Diencephalon (tissue), 2 donors: ENCODE measurements around the genes TUBGCP4 and WDR76.

GRCh38 chr15:43009317-43009524, 88.6 kb upstream of the TTBK2 start:
- RAMPAGE, long total RNA, result no peak

GRCh38 chr15:43015550-43015950, 90.3 kb downstream of the UBR1 start:
- RAMPAGE, long total RNA, result no peak

DNA sequence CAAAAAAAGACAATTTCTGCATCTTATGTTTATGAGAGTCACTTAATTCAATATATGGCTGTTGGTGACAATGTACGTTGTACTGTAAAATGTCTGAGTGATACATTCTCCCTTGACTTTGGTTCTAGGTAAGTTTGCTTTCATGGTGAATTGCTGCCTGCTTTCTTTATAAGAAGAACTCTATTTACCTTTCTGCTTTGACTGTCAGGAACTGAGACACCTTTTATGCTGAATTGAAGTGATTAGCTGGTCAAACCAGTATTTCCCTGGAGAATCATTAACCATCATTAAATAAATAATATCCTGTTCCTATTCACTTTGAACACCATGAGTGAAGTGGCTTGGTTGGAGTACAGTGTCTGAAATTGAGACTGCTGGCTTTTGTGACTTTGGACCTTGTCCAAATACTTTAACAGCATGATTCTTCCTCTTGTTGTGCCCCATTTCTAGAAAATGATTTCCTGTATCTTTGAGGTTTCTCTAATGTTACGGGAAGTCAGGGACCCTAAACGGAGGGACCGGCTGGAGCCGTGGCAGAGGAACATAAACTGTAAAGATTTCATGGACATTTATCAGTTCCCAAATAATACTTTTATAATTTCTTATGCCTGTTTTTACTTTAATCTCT, 5.6 kb upstream of the TMEM62 start:
- RAMPAGE, long total RNA, result no peak

- RAMPAGE, long total RNA, result no peak
Observed at GRCh38 chr15:43253184-43253981, 13.3 kb downstream of the TGM5 start.

GRCh38 chr15:43270493-43271416, 4.0 kb upstream of the TGM5 start:
- RAMPAGE, long total RNA, result no peak

DNA sequence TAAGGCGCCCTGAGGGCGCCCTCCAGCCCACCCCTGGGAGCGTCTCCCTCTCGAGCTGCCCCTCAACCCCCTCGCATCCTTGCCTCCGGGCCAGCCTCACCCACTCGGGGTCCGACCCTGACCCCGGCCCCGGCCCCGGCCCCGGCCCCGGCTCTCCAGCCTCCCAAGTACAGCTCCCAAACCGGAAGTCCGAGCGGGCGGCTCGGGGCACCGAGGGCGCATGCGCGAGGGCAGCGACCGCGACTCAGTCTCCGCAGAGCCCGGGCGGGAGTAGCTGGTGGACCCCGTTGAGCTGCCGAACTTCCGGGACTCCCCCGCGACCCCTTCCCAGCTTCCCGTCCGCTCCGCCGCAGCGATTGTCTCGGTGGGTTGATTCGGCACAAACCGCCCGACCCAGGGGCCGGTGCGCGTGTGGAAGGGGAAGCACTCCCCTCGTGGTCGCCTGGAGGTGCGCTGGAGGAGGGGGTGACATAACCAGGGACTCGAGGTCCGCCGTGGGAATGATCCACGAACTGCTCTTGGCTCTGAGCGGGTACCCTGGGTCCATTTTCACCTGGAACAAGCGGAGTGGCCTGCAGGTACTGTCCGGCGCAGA, at the start of gene TUBGCP4:
TUBGCP4 (plus strand) TSS at position 247 of the 595 bp plus-strand sequence.
- RAMPAGE, long total RNA, result no peak

DNA sequence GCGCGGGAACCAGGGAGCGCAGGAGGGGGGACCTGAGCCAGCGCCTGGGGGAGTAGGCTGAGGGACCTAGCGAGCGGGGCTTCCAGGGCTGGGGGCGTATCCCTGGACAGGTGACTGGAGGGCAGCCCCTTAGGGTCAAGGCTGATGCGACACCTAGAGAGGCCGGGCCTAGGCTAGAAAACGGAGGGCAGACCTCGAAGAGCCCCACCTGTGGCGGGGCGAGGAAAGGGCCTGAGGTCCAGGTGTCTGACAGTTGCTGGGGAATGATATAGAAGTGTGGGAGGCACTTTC, 494 bp downstream of the TUBGCP4 start:
- RAMPAGE, long total RNA, result no peak

DNA sequence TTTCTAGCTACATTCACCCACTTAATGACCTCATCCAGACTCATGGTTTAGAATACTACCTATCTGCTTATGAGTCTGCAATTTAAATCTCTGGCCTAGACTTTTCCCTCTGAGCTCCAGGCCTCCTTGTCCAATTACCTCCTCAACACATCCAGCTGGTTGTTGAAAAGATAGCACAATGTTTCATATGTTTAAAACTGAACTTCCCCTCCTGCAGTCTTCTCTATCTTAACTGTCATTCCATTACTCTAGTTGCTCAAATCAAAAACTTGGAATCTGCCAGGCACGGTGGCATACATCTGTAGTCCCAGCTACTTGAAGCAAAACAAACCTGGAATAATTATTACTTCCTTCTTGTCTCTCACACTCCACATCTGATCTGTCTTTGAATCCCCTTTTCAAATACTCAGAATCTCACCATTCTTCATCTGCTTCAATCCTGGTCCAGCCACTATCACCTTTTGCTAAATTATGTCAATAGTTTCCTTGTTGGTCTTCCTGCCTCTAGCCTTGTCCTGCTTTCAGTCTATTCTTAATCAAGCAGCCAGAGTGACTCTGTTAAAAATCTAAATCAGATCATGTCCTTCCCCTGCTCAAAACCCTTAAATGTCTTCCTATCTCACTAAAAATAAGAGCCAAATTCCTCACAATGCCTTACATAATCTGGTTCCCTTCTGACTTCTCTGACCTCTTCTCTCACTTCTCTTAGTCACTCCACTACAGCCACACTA, 8.9 kb downstream of the TP53BP1 start:
- RAMPAGE, long total RNA, result no peak

DNA sequence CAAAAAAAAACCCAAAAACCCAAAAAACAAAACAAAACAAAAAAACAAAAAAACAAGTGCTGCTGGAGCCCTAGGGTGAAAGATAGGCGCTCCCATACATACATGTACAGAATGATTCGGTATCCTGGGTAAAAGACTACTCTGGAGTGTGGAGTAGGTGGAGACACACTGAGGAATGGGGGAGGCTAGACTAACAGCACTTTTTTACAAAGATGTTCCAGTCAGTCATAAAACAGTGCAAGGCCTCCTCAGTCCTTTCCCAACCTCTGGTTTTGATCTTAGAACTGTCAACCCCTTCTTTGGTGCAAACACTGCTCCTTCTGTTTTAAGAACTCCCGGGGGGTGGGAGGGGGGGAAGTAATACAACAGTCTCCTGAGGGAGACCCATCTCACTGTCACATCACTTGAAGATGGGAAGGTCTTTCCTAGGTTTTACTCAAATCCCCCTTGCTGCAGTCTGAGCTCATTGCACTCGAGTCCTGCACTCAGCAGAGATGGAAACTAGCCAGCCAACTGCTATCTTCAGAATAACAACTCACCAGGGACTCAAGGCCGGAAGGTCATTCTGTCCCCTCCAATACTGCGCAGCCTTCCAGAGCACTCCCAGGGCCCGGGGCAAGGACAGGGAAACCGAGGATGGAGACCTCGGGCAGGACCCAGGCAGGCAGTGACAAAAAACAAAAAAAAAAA, 7.4 kb upstream of the MAP1A start:
- RAMPAGE, long total RNA, result no peak

DNA sequence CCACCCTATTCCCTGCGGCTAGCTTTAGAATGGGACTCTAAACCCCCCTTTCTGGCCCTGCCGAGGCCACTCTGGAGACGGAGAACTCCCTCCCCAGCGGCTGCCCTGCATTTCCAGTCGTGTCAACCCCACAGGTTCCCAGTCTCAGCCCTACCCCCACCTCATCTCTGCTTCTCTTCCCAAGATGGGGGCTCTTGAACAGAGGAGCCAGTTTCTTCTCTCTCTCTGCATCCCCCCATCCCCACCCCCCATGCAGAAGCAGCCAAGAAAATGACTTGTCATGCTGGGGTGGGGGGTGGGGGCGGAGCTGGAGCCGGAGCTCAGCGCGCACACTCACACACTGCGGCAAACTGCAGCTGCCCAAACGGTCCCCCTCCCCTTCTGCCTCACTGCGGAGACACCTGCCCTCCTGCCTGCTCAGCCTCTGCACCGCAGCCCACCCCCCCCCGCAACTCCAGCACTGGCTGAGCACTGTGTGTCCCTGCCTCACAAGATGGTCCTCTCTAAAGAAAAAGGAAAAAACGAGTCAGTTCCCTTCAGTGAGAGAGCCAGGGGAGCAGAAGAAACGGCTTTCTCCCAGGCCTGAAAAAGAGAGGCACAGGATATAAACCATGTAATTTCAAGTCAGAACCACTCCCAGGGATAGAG, 986 bp downstream of the MAP1A start:
- RAMPAGE, long total RNA, result no peak

DNA sequence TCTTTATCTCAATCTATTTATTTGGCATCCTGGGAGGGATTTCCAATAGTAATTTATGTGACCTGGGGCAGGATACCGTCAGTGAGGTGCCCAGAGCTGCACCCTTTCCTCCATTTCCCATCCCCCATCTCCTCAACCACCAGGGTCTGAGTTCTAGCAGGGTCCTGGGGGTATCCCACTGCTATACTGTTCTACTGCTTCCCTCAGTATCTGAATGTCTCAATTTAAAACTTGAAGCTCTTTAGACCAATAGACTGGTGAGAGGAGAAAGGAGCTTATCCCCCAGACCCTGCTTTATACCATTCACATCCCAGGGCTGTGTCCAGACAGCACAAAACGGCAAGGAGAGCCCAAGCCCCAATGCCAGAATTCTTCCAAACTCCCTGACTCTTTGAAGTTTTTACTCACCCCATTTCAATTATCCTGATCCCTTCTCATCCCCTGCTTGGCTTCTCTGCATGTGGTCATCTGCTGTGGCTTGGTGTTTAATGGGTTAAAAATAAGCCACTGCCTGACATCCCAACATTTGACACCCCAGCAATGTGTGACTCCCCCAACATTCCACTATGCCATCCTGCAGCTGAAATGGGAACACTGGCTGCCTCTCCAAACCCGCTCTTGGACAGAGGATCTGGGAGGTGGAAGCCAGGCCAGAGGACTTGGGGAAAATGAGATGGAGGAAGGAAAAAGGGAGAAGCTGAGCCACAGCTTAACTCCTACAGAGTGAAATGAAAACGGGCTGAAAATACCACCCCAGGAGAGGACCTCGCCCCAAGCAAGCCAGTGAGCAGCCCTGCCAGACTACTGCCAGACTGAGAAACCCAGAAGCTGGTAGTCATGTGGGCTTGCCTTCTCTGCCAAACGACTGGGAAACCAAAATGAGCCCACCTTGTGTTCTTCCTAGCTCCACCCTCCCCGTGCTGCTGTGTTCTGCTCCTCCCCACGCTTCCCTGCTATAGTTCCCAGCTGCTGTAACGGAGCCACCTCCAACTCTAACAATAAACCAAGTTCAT, 13.5 kb downstream of the MAP1A start:
- RAMPAGE, long total RNA, result no peak

- RAMPAGE, long total RNA, result no peak
Observed at GRCh38 chr15:43766613-43766987, 10.2 kb downstream of the ELL3 start.

DNA sequence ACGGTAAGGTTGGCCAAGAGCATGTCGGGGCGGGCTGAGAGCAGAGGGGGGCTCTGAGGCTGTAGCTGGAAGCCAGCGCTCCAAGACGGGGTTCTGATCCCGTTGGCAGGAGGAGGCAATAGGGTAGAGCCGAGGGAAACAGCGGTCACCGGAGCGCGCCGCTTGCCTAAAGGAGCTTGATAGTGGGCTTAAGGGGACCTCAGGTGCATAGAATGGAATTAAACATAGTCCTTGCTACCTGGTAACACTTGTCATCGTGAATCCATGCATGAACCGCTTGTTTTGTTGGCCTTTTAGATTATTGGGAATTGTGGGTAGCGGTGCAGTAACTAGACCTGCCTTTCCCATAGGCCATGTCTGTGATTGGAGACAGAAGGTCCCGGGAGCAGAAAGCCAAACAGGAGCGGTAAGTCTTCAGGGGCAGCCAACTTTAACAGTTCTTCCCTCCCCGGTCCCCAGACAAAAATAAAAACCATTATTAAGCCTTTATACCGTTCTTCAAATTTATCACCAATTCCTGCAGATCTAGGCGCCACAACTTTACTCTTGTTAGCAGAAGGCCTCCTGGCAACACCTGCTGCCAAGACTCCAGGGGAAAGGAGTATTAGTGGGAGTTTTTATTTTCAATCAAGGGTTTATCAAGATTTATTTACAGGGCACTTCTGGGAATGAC, 519 bp downstream of the HYPK start:
- RAMPAGE, long total RNA, result no peak

- RAMPAGE, long total RNA, result no peak
Observed at GRCh38 chr15:43817075-43817683, 7.3 kb downstream of the MFAP1 start.

- RAMPAGE, long total RNA, result start-site peak on the plus strand at chr15:43826956-43827017, 309 and 358 reads in 2 replicates
Observed at GRCh38 chr15:43826782-43827277, at the start of gene WDR76. Gene WDR76, plus strand, starts transcription at chr15:43827002.

- RAMPAGE, long total RNA, result no peak
Observed at GRCh38 chr15:43875942-43876631, 49.3 kb downstream of the WDR76 start.

DNA sequence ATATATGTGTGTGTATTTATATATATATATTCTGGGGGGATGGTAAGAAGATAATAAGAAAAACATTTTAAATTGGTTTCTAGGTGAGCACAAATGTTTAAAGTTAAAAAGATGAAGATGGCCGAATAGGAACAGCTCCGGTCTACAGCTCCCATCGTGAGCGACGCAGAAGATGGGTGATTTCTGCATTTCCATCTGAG, 36.7 kb upstream of the GOLM2 start:
- RAMPAGE, long total RNA, result no peak

- RAMPAGE, long total RNA, result no peak
Observed at GRCh38 chr15:44287725-44288106, 803 bp upstream of the GOLM2 start.

DNA sequence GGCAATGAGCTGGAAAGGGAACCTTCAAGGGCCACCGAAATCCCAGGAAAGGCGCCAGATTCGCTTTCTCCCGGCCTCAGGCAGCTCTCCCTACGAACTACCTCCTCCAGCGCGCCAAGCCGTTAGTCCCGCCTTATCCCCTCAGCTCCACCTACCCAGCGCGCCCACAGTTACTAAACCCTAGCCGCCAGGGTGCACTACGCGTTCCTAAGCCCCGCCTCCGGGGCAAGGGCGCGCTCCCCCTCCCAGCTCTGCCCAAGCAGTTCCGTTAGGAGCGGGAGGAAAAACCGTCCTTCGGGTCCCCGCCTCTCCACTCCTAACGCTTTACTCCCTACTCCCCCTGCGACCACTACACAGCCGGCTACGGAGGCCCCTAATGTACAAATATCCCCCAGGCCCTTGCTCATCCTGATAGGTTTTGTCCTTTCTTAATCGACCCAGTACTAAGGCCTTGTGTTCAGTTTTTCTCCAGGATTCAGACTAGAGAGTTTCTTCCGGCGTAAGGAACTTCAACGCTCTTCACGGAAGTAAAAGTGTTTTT, 405 bp upstream of the CTDSPL2 start:
- RAMPAGE, long total RNA, result no peak

DNA sequence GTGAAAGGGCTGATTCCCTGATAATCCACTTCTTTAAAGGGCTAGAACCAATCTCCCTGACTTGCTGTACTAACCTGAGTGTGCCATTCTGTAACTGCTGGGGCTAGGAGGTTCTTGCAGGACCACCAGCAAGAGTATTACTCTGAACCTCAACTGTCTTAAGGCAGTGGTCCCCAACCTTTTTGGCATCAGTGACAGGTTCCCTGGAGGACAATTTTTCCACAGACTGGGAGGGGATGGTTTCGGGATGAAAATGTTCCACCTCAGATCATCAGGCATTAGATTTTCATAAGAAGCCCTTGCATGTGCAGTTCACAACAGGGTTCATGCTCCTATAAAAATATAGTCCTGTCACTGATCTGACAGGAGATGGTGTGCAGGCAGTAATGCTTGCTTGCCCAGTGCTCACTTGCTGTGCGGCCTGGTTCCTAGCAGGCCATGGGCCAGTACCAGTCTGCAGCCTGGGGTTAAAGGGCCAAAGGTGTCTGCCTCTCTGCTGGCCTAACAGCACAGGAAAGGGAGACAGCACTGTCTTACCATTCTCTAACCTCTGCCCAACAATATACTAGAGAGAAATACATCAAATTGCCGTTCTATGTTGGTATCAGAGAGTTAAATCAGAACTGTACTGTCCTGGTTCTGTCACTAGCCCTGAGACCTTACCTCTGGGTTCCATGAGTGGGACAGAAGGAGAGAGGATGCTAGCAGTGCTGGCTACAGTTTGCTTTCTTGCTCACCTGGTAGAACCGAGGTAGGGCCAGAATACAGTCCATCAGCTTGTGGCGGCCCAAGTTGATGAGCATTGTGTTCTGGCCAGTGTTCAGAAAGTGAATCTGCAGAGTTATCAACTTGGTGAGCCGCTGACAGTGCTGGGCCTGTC, 28.4 kb downstream of the EIF3J start:
- RAMPAGE, long total RNA, result no peak